A375 (cell line): ENCODE measurements around a stretch of chr2.

- RAMPAGE, long total RNA: no peak
Measured at GRCh38 chr2:237756825-237757107, 41.8 kb upstream of the RBM44 start.

- RAMPAGE, long total RNA: no peak
Measured at GRCh38 chr2:237868592-237869171, 9.3 kb downstream of the RAMP1 start.

DNA sequence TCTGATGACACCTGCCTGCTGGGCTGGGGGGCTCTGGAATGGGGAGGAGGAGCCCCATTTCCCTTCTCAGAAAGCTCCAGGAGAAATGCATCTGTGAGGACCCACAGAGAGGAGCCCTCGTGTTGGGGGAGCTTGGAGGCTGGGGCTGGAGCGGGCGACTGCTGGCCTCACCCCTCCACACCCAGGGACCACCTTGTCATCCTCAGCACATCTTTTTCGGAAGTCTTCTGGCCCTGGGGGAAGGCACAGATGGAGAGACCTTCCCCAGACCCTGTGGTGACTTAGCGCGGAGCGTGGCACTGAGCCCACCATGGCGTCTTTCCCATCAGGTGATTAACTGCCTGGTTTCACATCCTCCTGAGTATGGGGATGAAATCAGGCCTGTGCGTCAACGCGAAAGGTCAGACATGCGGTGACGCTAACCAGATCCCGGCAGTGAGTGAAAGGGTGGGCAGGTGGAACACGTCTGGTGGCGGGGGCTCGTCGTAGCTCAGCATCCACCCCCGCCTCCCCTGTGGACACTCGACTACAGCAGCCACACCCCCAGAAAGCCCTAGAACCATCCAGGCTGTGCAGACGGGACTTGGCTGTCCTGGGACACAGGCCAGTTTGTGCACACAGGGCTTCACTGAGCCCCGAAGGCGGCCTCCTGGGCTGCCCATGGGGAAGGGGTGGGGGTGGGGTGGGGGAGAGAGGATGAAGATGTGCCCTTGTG lies 27.2 kb downstream of the RAMP1 start:
- RAMPAGE, long total RNA: no peak

- RAMPAGE, long total RNA: no peak
Measured at GRCh38 chr2:237902631-237903118, 43.3 kb downstream of the RAMP1 start.

GRCh38 chr2:238063426-238063990 lies 2.7 kb downstream of the SCLY start:
- RAMPAGE, long total RNA: no peak

DNA sequence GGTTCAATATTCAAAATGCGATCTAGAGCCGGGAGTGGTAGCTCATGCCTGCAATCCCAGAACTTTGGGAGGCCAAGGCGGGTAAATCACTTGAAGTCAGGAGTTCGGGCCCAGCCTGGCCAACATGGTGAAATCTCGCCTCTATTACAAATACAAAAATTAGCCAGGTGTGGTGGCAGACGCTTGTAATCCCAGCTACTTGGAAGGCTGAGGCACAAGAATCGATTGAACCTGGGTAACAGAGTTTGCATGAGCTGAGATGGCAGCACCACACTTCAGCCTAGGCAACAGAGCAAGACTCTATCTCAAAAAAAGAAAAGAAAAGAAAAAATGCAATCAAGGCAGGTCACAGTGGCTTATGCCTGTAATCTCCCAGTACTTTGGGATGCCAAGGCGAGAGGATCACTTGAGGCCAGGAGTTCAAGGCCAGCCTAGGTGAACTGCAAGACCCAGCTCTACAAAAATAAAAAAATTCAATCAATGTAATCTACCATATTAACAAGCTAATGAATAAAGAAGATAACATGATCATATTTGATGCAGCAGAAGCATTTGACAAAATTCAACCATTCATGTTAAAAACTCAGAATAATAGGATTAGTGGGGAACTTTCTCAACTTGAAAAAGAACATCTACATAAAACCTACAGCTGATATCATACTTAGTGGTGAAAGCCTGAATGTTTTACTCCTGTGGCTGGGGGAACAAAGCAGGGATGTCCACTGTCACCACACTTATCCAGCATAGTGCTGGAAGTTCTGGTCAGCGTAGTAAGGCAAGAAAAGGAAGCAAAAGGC lies 11.8 kb upstream of the ESPNL start:
- RAMPAGE, long total RNA: no peak

DNA sequence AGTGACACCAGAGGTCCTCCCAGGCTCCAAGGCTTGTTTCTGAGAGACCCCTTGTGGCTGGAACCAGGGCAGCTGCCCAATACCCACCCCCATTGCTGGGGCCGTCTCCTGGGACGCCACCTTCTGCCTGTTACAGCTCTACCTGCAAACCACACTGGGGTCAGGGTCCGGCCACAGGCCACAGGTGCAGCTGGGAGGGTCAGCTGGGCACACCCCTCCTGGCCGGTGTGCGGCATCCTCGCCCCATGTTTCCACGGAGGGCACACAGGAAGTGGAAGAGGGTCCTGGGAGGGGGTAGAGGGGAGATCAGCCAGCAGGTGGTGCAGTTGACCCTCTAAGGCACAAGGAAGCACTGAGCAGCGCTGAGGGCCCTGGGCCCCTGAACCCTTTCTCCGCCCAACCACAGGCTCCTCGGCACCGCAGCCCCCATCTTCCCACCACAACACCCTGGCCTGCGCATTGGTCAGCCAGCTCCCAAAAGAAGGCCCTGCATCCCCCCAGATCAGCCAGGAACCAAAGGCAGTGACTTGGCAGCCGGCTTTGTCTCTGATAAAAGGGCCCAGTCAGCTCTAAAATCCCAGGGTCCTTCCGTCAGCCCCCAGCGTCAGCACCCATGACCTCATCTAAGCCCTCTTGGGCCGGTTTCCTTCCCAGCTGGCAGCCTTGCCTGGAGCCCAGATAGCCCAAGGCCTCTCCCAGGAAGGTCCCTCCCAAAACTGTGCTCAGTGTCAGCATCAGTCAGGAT lies 1.6 kb downstream of the ERFE start:
- RAMPAGE, long total RNA: no peak

- RAMPAGE, long total RNA: no peak
Measured at GRCh38 chr2:238231203-238231418, 8.7 kb downstream of the HES6 start.

GRCh38 chr2:238245956-238246577 lies 6.2 kb upstream of the HES6 start:
- RAMPAGE, long total RNA: no peak

DNA sequence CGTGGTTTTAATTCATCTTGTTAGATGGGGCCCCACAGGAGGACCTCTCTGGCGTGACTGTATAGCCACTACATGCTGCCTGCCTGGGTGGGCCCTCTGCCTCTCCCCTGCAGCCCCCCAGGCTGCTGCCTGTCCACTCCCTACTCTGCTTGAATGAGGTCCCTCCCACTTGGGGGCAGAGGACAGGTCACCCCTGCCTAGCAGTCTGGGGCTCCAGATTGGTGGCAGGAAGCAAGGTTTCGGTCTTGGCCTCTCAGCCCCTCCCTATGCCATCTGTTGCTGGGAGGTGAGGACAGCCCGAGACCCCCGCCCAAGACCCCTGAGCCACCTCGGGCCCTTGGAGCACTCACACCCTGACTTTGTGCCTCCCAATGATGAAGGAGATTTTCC lies 22.0 kb upstream of the HES6 start:
- RAMPAGE, long total RNA: no peak

- RAMPAGE, long total RNA: no peak
Measured at GRCh38 chr2:238283103-238284077, 5.0 kb downstream of the PER2 start.

DNA sequence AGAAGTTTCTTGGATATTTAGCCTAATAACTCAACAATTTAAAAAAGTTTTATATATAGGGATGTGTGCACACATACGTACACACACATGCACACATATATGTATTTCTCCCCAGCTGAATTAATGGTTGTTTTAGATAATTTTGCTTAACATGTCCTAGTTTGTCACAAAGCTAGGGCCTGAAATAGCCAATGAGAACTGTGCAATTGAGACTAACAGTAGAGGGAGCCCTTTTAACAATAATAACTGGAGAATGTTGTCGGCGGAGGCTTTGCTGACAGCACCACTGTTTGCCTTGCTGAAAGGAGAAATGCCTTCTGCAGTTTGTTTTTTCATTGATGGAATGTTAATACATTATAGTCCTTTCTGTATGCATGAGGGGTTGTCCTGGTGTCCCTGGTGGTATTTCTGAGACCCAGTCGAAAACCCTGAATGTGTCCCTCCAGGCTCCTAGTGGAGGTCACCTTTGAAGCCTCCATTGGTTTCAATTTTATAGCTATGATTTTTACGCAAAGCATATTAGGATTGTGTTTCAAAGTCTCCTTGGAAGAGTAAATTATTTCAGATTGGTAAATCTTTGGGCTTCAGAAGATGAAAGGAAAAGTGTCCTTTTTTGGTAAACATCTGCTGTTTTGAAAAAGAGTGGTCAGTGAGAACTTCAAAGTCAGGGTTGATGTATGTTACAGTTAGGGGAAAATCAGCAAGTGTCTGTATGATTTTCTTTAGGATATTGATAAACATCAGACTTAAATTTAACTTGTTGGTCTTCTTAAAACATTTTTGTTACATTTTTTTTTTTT lies 37.2 kb downstream of the TRAF3IP1 start:
- RAMPAGE, long total RNA: no peak

DNA sequence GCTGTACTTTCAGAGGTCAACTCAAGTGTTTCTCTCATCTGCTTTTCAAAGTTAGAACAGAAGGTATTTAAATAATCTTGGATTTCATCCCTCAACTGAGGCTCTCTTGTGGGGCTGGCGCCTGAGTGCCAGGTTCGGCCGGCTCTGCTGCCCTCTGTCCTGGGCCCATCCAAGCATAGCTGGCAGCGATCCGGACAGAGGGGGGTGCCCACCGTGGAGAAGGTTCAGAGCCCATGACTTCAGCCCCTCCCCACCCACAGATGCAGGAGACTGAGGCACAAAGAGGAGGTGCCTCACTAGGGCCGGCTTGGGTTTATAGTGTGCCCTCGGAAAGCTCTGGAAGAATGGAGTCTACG lies 132.1 kb downstream of the ASB1 start:
- RAMPAGE, long total RNA: no peak

- RAMPAGE, long total RNA: no peak
Measured at GRCh38 chr2:238720002-238720947, 127.6 kb upstream of the TWIST2 start.

GRCh38 chr2:238849283-238849930 lies 1.5 kb downstream of the TWIST2 start:
- RAMPAGE, long total RNA: no peak

DNA sequence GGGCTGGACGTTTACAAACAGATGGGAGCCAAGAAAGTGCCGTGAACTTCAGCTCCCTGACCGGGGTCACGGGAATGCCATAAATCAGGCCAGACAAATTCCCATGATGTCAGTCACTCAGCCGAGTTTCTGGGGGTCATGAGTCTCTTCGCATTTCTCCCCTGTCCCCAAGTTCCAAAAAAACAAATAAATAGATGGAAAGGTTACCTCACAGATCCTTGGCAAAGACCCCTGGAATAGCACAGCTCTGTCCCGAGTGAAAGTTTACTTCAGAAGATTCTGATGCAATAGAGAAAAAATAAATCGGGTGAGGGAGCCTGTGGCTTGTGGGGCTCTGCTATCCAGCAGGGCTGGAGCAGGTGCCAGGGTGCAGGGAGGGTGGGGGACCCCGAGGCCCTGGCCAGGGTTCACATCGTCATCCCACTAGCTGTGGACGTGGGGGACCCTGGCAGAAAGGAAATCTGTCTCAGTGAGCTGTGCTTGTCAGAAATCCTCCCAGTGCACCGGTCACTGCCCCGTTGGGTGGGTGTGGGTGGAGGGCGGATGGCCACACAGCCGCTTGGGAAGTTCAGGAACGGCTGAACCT lies 27.8 kb downstream of the TWIST2 start:
- RAMPAGE, long total RNA: no peak

DNA sequence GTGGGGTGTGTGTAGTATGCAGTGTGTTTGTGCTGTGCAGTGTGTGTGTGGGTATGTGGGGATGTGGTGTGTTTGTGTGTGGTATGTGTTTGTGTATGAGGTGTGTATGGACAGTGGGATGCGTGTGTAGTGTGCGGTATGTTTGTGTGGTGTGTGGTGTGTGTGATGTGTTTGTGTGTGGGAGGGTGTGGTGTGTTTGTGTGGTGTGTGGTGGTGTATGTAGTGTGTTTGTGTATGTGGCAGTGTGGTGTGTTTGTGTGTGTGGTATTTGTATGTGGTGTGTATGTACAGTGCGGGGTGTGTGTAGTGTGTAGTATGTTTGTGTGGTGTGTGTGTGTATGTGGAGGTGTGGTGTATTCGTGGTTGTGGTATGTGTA lies 60.8 kb downstream of the TWIST2 start:
- RAMPAGE, long total RNA: no peak

DNA sequence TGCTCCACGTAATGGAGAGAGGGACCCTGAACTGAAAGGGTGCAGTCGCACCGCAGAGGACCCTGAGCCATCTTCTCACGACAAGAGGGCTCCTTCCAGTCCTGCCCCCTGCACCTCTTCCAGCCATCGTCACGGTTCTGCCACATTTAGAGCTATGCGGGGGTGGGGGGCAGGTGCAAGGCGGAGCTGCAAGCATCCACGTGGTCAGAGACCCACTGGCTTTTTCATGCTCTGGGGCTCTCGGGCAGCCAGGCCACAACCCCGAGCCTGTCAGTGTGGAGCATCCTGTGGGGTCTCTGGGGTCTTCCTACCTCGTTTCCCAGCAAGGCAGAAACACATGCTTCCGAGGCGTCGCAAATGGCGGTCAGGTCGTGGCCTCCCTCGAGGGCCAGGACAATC lies 218.5 kb downstream of the TWIST2 start:
- RAMPAGE, long total RNA: no peak

- RAMPAGE, long total RNA: no peak
Measured at GRCh38 chr2:239131377-239132204, 269.2 kb downstream of the HDAC4 start.

DNA sequence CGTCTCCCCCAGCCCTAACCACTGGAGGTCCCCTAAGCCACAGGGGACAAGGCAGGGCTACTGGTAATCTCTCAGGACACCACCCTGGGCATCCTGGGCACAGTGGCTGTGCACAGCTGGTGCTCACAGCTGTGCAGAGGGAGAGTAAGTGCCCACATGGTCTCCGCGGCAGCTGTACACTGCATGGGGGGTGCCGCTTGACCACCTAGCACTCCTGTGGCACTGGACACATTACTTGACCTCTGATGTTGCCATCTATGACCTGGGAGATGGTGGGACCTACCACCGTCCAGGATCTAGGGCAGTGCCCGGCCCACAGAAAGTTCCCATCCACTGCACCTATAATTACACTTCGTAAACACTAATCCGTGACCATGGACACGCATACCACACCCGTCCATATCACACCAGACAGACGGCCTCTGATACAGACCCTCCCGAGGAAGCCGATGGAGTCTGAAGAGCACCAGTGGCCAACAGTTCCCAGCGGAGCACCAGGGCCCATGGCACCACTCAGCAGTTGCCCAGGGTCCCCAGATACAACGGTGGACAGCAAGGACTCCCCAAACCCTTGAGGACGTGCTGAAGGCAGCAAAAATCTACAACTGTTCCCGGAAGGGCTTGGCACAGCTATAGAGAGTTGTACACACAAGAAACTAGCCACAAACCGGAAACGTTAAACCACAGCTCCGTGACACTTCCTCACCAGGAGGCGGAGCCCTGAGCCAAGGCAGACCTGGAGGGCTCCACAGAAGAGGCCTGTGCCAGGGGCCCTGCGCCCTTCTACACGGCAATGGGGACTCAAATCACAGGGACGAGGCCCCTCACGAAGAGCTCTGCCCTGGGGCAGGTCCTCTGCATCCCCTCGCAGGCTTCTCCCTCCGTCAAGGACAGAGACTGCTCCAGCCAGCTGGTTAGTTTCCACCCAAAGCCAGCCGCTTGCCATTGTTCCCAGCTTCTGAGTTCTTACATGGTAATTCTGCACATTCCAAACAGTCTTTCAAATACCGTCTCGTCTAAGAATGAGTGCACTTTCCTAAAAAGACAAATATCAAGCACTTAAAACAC lies 133.6 kb downstream of the HDAC4 start:
- RAMPAGE, long total RNA: no peak